Hematopoietic multipotent progenitor cell (in vitro differentiated cells): ENCODE measurements around a stretch of chr9.

- CAGE, long polyA plus RNA: no peak
Measured at GRCh38 chr9:69235787-69236363, 61.8 kb downstream of the TJP2 start.

GRCh38 chr9:69247190-69247716, 73.2 kb downstream of the TJP2 start:
- CAGE, long polyA plus RNA: no peak

- CAGE, long polyA plus RNA: no peak
Measured at GRCh38 chr9:69325465-69325939, 487 bp downstream of the ENTREP1 start.

- CAGE, long polyA plus RNA: no peak
Measured at GRCh38 chr9:69645316-69646011, 26.7 kb downstream of the APBA1 start.

GRCh38 chr9:69758901-69759236, 942 bp downstream of the PTAR1 start:
- CAGE, long polyA plus RNA: no peak

DNA sequence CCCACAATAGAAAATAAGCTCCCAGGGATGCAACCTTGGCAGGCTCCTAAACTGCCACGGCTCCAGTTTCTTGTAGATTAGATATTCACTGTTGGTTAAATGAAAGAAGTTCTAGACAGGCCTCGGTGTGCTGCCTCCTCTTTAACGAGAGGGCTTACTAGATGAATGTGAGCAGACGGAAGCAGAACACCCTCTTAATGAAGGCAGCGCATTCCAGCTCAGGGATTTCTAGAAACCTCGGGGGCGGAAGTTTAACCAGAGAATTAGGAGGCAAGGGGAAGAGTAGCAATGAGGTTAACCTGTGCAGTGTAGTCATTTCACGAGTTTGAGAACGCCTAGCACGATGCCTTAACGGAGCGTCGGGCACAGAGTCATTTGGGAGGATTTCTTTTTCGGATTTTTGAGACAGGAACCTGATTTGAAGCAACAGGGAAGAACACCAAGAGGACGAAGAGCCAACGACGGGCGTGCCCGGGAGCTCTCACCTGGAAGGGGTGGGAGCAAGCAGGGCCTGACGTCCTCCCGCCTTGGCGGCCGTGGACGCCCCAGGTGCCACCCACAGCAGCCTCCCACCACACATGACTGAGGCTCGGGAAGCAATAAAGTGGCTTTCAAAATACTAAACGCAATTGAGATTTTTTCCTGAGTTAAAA, 555 bp upstream of the SMC5 start:
- CAGE, long polyA plus RNA: no peak

DNA sequence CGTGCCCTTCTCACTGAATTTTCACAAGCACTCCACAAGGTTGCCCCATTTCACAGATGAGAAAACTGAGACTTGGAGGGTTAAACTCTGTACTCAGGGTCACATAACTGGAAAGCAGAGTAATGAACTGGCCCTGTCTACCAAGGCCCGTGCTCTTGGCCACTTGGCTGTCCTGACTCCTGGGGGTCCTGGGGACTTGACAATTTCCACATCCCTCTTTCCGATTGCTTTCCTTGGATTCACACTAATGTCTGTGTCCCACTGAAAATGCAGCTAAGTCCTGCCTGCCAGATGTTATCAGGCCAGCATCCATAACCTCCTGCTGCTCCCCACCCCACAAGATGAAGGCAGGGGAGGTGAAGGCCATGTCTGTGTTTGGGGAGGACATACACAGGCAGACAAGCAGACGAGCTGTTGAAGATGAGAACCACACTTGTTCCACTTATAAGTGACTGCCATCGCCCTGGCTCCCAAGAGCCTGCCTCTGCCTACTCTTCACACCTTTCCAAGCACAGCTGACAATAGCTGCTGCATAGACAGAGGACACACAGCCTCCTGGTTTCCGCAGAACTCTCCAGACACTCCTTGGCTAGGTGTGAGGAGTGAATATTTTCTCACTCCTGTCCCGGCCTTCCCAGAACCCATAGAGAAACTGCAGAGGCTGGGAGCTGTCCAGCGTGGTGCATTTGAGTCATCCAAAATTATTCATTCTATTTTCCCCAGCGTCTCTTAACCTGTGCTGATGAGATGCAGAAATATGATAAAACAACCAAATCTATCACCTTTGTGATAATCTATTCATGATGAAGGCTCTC, 24.9 kb downstream of the KLF9 start:
- CAGE, long polyA plus RNA: no peak

DNA sequence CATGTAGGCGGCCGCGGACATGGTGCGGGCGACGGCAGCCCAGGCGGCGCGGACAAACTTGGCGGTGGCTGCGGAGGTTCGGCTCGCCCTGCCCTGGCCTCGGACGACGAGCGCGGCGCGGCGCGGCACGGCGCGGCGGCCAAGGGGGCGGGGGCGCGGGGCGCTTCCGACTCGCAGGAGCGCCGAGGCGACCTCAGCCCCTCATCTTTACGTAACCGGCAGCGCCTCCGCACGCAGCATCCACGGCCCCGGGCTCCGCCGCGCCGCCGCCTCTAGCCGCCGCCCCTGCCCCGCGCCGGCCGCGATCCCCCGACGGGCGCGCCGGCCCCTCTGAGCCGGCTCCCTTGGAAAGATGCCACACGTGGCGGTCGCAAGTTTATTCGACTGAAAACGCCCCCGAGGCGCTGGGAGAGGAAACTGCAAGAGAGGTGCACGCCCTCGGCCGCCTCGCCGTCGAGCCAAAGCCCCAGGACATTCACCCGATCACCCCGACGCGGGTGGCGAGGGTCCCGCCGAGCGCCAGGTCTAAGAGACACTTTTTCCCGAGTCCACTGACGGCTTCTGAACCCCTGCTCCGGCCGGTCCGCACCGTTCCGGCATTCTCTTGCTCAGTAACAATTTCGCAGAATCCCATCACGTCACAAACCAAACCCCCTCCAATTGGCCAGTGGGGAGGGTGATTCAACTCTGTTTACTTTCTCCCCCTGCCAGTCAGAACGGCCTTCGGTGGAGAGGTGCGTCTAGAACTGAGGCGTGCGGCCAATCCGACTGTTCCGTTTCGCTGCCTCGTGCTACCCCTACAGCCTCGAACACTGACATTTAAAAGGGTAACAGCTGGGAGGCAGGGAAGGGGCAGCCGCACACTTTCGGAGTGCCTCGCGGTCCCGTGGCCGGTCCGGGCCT, 863 bp downstream of the KLF9 start:
- CAGE, long polyA plus RNA: no peak

DNA sequence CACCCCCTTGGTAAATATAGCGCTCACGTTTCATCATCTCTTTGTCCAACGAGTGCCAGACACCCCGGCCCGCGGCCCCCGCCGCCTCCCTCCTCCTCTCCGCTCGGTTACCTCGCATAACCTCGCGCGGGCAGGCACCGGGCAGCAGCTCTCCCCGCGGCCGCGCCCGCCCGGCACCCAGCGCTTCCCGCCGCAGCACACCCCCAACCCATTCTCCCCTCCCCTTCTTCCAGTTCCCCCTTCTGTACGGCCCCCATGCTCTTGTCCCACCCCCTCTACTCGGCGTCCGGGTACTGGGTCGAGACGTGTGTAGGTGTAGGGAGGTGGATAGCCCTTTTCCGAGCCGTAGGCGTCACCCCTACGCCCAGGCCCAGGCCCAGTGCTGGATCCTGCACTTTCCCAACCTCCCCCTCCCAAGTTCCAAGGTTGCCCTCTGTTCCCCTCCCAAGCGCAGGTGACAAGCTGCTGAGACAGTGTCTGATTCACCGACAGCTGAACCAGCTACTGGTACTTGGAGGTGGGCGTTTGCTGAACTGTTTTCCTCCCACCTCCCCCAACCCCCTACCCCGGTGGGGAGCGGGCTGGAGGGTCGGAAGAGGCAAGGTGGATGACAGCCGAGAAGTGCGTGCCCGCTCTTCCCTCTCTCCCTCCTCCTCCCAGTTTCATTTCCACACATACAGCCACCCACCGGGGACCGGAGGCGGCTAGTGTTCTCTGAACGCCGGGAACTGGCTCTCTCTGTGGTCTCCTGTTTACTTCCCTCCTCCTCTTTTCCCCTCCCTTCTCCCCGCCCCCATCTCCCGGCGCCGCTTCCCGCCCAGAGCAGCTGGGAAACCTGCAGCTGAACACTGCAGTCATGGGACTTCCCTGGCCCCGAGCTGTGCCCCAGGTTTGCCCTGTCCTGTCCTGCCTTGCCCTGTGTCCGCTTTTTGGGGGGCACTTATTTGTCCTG, 6.0 kb upstream of the KLF9 start:
- CAGE, long polyA plus RNA: start-site peak on the plus strand centred at position 308 of the sequence, 96 bp wide, 15 reads

GRCh38 chr9:70609498-70609870, 195.0 kb upstream of the KLF9 start:
- CAGE, long polyA plus RNA: no peak

GRCh38 chr9:70615089-70615683, 200.7 kb upstream of the KLF9 start:
- CAGE, long polyA plus RNA: no peak

- CAGE, long polyA plus RNA: no peak
Measured at GRCh38 chr9:71096661-71097201, 24.7 kb downstream of the TRPM3 start.

- CAGE, long polyA plus RNA: no peak
Measured at GRCh38 chr9:71692198-71692814, 76.0 kb downstream of the CEMIP2 start.

- CAGE, long polyA plus RNA: no peak
Measured at GRCh38 chr9:71896860-71897105, 14.2 kb downstream of the ABHD17B start.

DNA sequence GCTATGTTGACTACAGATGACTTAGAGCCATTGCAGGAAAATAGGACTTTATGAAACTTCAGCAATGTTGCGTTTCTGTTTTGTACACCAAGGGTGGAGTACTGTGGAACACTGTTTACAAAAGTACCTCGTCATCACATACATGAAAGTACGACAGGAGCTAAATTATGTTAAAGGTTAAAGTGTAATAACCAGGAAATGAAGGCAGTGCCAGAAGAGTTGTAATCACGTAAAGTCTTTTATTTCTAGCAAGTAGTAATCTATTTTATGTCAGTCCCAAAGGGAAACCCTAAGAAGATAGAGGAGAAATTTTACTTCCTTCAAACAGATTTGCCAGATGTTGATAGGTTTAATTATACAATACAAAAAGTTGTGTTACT, 50.9 kb downstream of the C9orf85 start:
- CAGE, long polyA plus RNA: no peak

DNA sequence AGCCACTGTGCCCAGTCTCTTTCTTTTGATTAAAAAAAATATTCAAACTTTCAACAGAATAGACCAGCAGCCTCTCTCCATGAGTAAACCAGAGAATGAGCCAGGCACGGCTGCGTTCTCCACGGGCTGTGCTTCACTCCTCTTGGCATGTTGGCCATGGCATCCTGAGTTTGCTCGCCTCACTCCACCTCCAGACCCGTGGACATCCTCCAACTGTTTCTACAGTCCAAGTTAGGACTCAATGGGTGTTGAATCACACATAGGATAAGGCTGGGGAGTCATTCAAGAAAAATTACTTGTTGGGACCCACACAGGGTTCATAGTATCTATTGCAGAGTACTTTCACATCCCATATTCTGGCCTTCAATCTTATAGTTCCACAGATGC, 20.0 kb upstream of the GDA start:
- CAGE, long polyA plus RNA: no peak

GRCh38 chr9:72129633-72130257, 19.5 kb upstream of the GDA start:
- CAGE, long polyA plus RNA: no peak

- CAGE, long polyA plus RNA: no peak
Measured at GRCh38 chr9:72133230-72133779, 15.9 kb upstream of the GDA start.

- CAGE, long polyA plus RNA: no peak
Measured at GRCh38 chr9:72147561-72148110, 1.6 kb upstream of the GDA start.

- CAGE, long polyA plus RNA: no peak
Measured at GRCh38 chr9:72304798-72305691, 60.0 kb downstream of the ZFAND5 start.